NALM6 (cell line): ENCODE measurements around the genes MFAP3L and AADAT.

DNA sequence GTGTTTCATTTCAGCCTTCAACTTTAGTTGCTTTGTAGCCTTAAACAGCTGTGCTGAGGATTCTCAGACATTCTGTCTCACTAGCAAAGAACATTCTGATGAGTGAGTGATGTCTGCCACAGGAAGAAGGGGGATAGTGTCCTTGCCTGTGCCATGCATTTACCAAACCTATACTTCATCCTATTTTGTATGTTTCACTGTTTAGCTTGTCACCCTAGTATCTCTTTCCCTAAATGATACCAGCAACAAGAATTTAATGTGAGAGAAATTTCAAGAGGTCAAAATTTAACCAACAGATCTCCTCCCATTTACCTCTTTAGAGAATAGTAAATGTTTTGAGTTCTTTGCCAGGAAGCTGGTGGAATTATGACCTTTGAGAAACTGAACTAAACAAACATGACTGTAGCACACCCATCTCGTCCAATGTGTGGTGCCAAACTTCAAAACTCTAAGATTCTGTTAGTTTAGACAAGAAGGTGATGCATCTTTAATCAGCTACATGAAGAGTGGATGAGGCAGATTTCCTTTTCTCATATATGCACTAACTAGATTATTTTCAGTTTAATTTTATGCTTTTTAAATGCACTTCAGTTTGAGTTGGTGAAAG lies 165.7 kb downstream of the PALLD start:
- PRO-cap = no peak

- PRO-cap = no peak
These were observed 251.8 kb downstream of the CBR4 start for GRCh38 chr4:168758245-168758680.

DNA sequence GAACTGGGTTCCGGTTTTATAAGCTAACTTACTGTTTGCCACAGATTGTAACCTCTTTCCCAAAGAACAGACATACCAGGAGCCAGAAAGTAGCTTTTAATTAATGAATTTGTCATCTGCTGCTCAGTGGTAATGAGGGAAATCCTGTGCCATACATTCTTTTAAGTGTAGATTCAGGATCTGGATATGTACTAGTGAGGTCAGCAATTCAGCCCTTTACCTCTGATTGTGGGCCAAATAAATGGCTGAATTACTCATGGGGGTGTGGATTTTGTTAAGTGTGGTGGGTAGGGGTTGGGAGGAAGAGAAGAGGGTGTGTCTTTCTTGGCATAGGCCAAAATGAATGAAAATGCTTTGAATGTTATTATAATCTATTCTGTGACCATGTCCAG lies 244.5 kb downstream of the CBR4 start:
- PRO-cap = no peak

DNA sequence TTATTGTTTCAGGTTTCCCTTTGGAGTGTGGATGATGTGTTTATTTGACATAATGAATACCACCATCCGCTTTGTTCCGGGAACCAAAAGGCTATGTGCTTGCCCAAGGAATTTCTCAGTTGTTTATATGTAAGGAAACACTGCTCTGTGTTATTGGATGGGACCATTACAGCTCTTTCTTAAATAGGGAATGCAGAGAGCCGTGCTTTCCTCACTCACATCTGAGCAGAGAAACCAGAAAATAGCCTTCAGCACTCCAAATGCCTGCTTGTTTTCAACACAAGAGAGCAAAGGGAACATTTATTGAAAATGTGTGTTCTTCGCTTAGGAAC lies 194.1 kb downstream of the CBR4 start:
- PRO-cap = no peak

GRCh38 chr4:168831561-168832657 lies 178.1 kb downstream of the CBR4 start:
- PRO-cap = no peak

DNA sequence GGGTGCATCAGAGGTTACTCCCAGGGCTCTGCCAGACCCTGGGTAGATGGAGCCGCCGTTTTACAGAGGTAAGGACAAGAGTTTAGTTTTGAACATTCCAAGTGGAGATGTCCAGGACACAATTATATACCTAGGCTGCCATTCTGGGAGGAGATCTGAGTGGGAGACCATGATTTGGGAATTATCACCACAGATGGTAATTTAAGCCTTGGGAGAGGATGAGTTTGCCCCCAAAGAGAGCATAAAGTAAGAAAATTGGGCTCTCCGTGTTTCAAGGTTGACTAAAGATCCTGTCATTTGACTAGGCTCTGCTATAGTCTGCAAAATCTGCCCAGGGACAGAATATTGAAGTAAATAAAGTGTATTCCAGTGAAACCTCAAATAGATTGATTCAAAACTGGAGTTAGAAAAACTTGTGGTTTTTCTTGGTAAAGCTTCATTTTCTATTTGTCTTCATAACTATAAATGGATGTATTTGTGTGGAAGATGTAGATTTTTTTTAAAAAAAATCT lies 170.4 kb downstream of the CBR4 start:
- PRO-cap = no peak

DNA sequence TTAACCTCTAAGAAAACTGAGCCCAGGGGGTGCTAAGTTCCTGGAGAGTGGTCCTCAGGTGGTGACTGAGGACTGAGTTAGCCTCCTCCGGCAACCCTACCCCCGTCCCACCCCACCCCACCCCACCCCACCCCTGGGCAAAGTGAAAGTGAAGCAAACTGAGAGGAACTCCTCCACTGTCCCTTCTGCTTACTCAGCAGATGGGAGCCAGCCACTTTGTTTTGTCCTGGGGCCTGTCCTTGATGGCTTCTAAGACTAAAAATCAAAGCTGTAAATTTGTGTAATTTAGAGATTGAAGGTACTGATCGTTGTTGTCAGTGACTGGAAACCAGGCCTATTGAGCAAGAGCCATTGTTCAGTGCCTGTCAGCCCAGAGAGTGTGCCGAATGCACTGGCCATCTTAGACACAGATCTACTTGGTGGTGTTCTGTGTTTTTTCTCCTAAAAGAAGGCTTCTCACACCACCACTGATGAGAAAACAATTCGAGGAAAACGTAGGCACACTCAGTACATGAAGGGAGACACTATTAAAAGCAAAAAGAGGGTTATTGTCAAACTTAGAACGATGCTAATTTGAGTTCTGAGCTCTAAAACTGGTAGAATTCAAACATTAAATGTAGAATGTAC lies 161.9 kb downstream of the CBR4 start:
- PRO-cap = no peak

- PRO-cap = no peak
These were observed 161.1 kb downstream of the CBR4 start for GRCh38 chr4:168848937-168849296.

DNA sequence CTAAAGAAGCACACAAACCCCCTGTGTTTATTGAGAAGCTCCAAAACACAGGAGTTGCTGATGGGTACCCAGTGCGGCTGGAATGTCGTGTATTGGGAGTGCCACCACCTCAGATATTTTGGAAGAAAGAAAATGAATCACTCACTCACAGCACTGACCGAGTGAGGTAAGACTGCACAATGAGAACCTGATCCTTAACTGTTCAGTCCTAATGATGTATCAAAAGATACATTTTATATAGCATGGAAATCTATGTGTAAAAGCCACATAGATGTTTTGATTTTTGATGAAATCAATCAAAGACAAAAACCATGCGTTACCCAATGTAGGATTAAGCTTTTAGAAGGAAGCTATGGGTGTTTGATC lies 85.8 kb downstream of the CBR4 start:
- PRO-cap = no peak

DNA sequence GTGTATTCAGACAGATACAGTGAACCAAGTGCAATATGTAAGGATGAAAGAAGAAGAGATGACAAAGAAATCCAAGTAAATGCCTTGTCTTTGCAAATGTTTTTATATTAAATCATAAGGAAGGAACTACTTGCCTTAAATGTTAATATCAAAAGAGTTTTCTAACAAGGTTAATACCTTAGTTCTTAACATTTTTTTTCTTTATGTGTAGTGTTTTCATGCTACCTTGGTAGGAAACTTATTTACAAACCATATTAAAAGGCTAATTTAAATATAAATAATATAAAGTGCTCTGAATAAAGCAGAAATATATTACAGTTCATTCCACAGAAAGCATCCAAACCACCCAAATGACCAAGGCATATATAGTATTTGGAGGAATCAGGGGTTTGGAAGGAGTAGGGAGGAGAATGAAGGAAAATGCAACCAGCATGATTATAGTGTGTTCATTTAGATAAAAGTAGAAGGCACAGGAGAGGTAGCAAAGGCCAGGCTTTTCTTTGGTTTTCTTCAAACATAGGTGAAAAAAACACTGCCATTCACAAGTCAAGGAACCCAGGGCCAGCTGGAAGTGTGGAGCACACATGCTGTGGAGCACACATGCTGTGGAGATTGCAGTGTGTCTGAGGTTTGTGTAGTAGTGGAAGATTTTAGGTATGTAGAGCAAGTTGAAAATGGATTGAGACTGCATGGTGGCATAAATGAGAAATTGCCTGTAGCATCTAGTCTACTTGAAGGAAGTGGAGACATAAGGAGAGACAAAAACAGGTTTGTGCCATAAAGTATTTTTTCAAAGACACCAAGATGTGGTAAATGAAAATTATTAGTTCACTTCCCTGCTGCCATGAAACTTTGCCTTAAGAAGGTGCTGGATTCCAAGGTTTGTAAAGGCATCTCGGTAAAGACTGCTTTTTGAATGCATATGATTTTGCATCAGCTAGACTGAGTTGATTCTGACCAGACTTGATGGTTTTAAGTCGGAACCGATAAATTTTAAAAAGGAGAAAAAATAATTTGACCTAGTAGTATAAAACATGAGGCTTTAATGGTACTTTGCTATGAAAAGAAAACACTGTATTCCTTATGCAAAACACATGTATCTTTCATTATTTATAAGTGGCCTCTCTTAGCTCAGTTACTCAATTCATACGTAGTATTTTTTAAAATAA lies 82.9 kb downstream of the CBR4 start:
- PRO-cap = no peak

- PRO-cap = no peak
These were observed 60.8 kb upstream of the CBR4 start for GRCh38 chr4:169070769-169071293.

- PRO-cap = no peak
These were observed 70.1 kb upstream of the CBR4 start for GRCh38 chr4:169079714-169080899.

DNA sequence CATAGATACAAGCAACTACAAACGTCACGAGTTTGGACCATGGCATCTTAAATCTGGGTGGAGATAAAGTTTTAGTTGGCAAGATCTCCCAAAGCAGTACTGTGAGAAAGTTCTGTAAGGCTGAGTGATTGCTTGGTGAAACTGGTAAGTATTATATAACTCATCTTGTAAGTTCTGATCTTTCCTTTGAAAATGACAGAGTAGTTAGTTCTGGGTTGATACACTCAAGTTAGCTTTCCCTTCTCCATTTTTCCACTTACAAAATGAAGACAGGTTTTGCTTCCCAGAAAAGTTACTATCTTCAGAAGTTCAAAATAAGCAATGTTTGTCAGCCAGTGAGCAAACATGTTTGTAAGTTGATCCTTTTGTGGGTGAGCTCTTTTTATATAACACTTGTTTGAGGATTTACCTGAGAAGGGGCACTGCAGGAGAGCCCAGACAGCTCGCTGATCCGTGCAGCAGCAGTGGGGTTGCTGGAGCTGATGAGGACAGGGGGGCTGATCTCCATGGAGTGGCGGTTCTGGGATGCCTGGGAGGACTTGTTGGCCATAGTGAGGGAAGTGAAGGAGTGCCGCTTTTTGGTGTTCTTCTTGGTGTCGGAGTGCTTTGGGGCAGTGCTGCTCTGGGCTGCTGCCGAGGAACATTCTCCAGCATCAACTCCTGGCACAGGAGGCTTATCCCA lies 126.0 kb upstream of the CBR4 start:
- PRO-cap = no peak

GRCh38 chr4:169250862-169251285 lies 19.9 kb downstream of the SH3RF1 start:
- PRO-cap = no peak

DNA sequence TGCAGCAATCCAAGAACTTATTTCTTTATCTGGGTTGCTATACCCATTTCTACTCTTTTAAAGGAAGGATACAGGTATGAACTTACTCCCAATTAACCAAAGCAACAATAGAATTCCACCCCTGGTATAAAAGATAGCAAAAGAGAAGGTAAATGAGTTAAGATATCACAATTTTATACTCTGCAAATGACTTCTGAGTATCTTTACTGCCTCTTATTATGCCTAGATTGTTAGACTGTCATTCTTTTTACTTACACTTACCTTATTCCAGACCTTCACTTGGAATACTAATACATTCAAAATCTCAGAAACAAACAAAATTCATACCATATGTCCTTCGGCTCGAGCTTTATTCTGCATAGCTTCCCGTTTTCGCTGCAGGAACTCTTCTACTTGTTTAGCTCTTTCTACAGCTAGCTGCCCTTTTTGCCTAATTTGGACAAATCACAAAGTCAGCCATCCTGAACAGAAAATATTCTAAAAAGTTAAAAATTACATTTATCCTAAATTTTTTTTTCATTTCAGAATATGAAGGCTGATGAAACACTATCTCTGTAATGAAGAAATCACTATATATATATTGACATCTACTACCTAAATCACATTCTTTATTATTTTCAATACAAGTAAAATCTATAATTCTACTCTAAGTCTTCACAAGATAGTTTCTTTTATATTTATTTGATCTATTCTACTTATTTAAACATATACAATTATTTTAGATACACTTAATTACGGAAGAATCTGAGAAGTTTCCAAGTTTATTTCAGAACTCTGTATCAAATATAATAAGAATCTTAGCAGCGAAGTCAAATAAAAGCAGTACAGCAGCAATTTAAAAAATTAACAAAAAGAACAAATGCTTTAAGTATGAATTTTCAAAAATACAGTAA lies 74.7 kb downstream of the NEK1 start:
- PRO-cap = no peak

GRCh38 chr4:169940868-169941691 lies 85.1 kb downstream of the MFAP3L start:
- PRO-cap = no peak

DNA sequence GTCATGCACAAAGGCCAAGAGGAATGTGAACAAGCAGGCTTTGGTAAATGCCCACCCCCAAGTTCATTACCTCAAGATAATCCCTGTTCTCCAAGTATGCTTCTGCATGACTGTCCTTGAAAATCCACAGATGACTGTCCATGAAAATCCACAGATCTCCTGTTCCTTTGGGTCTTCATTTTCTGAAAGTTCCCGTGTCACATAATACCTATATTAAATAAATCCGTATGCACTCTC lies 83.6 kb downstream of the MFAP3L start:
- PRO-cap = no peak

GRCh38 chr4:170025384-170026746 lies at the start of gene MFAP3L:
MFAP3L (minus strand) TSS chr4:170026395.
- PRO-cap = no peak

DNA sequence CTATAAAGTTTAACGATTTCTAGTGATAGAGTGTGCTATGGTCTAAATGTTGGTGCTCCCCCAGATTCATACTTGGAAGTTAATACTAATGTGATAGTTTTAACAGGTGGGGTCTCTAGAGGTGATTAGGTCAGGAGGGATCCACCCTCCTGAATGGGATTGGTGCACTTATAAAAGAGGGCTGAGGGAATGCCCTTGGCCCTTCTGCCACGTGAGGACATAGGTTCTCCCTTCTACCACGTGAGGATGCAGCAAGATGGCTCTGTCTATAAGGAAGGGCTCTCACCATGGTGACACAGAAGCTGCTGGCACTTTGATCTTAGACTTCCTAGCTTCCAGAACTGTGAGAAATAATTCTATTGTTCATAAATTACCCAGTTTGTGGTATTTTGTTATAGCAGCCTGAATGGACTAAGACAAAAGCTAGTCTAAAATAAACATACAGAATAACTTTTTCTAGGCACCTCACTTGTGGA lies 1.1 kb downstream of the AADAT start:
- PRO-cap = no peak

- PRO-cap = no peak
These were observed at the start of gene AADAT for GRCh38 chr4:170089655-170090503. AADAT (minus strand) TSS chr4:170089956.